BJ (cell line): ENCODE results near the genes MYO9A, SENP8, CELF6 and ADPGK.

- CAGE, long polyA plus RNA = no peak
- RRBS = no CpG with 5 or more reads among the region's 9 CpGs
These were observed 1.4 kb downstream of the MYO9A start for GRCh38 chr15:72116526-72117034.

- CAGE, long polyA plus RNA = no peak
- RRBS = under 1% methylated on average over 38 of the region's 71 CpGs
These were observed at the start of gene MYO9A for GRCh38 chr15:72117679-72118226. TSS of gene MYO9A (minus strand) at chr15:72118150.

DNA sequence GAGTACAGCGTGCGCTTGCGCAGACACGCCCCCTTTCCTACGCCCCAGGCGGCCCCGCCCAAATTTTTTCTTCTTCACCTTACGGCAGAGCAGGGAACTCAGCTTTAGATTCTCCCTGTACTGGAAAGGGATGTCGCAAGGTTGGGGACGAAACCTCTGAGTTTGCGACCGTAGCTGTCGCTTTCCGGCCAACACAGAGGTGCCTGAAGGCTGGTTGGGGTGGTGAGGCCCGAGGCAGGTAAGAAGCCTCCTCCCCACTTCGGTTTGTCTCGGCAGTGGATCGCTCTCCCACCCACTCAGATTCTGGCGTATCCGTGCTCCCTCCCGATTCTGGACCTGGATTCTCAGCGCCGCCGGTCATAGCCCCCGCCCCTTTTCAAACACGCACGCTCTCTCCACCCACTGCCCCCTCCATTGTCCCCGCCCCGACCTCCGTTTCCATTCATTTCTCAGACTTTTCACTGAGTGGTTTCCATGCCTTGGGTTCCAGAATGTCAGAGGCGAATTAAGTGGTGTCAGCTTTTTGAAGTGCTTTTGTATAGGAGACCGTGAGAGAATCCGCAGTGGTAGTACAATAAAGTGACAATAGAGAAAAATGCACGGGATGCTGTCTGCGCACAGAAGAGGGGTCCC is at the start of gene SENP8:
Gene SENP8, plus strand, starts transcription at position 177 of the 633 bp plus-strand sequence.
- CAGE, long polyA plus RNA = start-site peak on the plus strand centred at position 186 of the sequence, 27 bp wide, 153 and 167 reads in 2 replicates
- RRBS = no CpG with 5 or more reads among the region's 35 CpGs

- CAGE, long polyA plus RNA = no peak
- RRBS = 2% methylated on average over 40 of the region's 106 CpGs
These were observed at the start of gene CELF6 for GRCh38 chr15:72319576-72320836. TSS of gene CELF6 (minus strand) at chr15:72320157.

GRCh38 chr15:72334601-72335300 is 14.8 kb upstream of the CELF6 start:
- CAGE, long polyA plus RNA = no peak
- RRBS = no CpG with 5 or more reads among the region's 2 CpGs

DNA sequence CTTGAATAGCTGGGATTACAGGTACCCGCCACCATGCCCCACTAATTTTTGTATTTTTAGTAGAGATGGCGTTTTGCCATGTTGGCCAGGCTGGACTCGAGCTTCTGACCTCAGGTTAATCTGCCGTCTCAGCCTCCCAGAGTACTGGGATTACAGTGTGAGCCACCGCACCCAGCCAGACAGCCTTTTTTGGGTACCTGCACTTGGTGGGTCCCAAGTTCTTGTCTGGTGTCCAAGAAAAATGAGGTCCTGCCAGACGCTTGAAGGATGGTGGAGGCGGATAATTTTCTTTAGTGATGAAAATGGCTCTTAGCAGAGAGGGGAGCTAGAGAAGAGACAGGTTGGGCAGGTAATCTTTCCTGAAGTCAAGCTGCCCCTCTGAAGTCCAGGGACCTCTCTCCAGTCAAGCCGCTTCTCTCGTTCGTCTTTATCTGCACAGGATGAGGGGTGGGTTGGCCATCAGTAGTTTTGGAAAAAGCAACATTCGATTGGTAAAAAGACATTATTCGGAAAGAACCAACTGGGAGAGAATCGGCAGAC is 30.1 kb downstream of the ARIH1 start:
- CAGE, long polyA plus RNA = no peak
- RRBS = no CpG with 5 or more reads among the region's 13 CpGs

GRCh38 chr15:72526526-72526962 is 52.4 kb downstream of the ARIH1 start:
- CAGE, long polyA plus RNA = no peak
- RRBS = no CpG with 5 or more reads among the region's 4 CpGs

DNA sequence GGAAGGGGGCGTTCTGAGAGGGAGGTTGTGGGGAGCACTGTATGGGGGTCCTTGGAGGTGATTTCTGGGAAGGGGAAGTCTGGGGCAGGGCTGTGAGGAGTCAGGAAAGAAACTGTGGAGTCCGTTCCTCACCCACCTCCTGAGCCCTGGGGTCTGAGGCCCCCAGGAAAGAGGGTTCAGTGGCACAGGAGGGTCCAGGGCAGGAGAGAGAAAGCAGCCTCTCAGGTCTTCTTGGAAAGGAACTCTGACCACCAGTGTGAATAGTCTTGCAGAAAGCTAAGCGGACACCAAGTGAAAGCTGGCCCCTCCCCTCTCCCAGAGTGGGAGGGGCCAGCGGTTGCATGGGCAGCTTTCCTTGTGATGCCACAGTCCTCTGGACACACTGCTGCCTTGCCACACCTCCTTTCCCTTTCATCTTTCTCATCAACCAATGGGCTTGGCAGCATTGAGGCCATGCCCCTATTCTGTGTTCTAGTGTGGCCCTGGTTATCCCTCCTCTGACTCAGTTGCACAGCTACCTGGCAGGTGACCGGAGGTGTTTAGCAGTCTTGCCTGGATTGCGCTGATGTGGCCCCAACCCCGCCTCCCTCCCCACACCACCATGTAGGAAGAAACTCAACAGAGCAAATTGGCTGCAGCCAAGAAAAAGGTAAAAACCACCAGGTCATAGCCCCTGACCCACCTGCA is 49.7 kb upstream of the GOLGA6B start:
- CAGE, long polyA plus RNA = no peak
- RRBS = no CpG with 5 or more reads among the region's 7 CpGs

DNA sequence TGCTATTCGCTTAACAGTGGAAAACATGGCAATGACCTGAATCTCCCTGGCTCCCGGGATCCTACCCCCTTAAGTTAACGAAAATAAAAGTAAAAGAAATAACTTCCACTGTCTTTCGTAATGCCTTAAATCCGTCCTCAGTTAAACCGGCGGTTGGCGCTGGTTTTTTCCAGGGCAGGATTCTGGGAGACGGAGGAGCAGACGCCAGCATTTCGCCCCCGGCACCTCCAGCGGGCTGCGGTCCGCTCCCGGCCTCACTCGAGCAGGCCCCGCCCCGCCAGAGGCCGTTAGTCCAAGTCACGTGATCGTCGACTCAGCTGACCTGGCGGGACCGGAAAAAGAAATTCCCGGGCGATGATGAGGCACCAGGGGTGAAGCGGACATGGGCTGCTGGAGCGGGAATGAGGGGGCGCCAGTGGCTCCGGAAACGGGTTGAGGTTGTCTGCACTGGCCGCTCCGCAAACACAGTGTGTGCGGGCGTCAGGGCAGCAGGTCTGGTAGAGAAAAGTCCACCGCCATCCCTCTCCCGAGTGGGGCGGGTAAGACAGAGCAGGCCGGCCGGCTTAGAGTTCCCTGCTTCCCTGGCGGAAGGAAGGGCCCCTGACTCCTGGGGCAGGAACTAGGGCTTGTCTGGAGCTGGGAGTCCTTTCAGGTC is 17.7 kb upstream of the GOLGA6B start:
- CAGE, long polyA plus RNA = no peak
- RRBS = no CpG with 5 or more reads among the region's 42 CpGs

DNA sequence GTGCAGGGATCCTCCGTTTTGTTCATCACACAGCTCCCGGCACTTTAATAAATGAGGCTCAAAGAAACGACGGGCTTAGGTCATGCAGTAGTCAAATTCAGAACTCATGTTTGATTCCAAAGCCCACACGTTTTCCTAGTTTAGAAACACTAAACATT is 759 bp downstream of the HIGD2B start:
- CAGE, long polyA plus RNA = no peak
- RRBS = no CpG with 5 or more reads among the region's 5 CpGs

DNA sequence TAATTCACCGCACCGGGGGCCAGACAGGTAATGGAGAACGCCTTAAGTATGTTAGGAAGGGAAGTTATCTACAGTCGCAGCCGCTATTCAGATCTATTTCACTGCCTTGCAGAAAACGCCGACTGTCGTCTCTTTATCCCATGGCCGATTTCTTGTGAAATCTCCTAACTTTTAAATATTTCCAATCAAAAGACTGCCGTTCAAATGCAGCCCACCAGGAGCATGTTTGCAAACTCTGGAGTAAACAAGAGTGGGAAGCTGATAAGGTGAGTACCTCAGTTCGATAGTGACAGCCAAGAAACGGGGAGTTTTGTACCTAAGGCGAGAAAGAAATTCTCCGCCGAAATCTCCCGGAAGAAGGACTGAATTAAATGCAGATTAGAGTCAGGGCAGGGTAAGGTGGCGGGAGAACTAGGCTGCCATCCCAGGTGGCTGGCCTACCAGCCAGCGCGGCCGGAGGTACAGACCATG is 445 bp downstream of the HIGD2B start:
- CAGE, long polyA plus RNA = no peak
- RRBS = 5% methylated on average over 4 of the region's 20 CpGs

DNA sequence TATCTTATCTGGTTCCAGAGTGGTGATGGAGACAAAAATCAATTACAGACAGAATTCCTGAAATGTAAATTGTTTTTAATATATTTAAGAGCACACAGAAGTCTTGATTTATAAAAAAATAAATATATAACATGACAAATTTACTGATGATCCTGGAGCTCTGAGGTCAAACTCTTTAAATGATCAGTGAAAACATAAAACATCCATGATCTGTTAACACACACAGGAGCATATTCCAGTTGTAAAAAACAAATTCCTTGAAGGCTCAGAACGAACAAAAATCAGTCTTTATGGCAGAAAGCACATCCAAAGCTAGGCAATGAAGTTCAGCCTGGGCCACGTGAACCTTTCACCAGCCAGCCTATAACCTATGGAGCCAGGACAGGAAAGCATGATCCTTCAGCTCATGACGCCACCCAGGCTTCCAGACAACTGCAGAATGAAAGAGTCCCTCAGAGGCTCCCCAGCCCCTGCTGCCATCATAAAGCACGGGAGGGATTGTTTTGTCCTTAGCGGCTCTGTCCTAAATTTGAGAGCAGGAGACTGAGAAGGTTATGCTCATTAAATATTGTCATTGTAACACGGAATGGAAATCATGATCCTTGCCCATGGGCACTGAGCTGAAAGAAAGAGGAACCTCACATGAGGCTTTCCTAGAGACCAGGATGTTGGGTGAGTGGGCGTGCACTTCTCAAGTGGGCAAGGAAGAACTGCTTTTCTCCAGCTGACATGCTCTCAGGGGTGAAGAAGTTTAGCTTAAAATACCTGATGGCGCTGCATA is 32.1 kb downstream of the ADPGK start:
- CAGE, long polyA plus RNA = no peak
- RRBS = no CpG with 5 or more reads among the region's 8 CpGs

DNA sequence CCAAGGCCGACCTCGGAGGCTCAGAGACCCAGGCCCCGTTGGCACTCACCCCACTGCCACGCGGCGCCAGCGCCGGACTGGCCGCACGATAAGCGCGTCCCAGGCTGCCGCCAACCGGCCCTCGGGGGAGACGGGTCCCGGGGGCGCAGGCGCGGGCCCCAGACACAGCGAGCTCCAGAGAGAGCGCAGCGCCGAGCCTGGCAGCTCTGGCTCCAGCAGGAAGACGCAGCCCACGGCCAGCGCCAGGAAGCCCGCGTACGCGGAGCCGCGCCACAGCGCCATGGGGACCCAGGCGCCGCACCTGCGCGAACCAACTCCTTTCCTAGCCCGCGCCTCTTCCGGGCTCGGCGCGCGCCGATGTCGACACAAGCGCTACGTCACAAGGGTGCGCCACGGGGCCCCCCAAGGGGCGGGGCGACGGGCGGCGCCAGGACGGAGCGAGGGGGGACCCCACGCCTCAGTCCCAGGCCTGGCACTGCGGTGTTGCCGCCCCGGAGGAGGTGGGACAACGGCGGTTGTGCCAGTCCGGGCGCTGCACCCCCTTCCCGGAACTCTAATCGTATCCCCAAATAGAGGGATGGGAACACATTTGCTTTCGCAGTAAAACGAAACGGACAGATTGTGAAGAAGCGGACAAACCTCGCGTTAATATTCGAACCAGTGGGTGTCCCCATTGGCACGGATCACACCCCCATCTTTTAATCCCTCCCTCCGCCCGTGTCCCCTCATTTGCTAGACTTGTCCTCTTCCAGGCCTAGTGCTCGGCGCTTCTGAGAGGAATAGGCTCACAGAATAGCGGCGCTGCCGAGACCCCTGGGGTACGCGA is at the start of gene ADPGK:
Gene ADPGK, minus strand, starts transcription at position 349 of the 826 bp plus-strand sequence.
- CAGE, long polyA plus RNA = start-site peak on the minus strand centred at position 315 of the sequence, 21 bp wide, 118 and 97 reads in 2 replicates
- RRBS = 1% methylated on average over 7 of the region's 85 CpGs

DNA sequence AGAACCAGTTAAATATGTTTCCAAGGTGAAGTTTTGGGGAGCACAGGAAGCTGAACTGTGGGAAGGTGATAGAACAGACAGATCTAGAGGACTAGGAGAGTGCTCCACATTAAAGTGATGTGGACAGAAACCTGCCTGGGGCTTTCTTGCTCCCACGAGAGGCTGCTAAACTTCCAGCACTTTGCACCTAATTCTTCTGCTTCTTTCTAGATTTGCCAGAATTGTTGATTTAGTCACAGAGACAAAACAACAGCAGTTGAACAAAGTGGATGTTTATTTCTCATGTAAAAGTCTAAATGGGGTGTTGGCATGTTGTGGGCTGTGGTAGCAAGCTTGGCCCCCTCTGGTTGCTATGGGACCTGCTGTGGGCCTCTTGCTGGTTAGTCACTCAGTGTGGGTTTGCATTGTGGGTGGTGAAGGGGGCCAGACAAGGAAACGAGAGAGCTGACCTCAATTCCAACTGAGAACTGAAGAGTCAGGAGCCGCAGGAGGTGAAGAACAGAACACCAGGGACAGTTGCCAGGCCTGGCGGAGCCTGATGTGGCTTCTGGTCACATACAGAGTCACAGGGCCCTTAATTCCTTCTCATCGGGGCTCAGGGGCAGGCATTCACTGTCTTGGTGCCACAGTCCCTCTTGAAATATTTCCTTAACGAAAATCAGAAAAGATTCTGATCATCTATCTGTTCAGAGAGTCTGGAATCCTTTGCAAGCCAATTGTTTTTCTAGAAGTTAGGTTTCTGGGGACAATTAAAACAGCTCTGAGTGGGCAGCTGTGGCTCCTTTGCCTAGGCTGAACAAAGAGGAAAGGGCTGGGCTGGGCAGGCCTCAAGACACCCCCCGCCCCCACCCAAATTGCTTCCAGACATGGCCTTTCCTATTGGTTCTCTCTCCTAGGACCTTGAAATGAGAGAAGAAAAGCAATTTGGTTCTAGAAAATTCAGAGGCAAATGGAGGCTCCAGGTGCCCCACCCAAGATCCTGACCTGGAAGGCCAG is 1.9 kb upstream of the ADPGK start:
- CAGE, long polyA plus RNA = no peak
- RRBS = no CpG with 5 or more reads among the region's 7 CpGs

GRCh38 chr15:72971373-72971620 is 81.0 kb upstream of the NEO1 start:
- CAGE, long polyA plus RNA = no peak
- RRBS = no CpG with 5 or more reads among the region's 2 CpGs

DNA sequence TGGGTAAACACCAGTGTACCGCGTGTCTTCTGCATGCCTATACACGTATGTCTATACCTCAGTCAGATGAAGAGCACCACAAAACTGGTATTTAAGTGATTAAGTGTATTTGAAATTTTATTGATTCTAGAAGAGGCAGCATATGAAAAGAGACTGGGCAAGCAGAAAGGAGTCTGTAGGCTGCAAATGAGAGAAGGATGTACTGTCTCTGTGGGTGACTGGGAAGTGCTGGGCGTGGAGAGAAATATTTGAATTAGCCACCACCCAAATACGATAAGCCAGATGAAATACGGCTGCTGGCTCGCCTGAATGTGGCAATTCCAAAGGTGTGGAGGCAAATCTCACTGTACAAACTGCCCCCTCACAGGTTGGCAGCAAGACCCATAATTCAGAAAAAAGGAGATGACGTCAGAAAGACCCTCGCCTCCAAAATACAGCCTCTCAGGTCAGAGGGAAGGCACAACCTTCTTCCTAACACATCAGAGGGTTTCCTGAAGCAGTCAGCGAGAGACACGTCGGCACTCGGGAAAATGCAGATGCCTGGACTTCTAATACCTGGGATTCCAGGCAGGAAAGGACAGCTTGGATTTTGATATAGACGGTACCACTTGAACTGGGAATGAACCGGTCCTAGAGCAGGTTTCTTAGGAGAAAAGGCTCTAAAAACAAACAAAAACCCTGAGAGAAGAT is 53.3 kb upstream of the NEO1 start:
- CAGE, long polyA plus RNA = no peak
- RRBS = no CpG with 5 or more reads among the region's 15 CpGs

GRCh38 chr15:73053595-73054056 is 1.4 kb downstream of the NEO1 start:
- CAGE, long polyA plus RNA = no peak
- RRBS = no CpG with 5 or more reads among the region's 8 CpGs

DNA sequence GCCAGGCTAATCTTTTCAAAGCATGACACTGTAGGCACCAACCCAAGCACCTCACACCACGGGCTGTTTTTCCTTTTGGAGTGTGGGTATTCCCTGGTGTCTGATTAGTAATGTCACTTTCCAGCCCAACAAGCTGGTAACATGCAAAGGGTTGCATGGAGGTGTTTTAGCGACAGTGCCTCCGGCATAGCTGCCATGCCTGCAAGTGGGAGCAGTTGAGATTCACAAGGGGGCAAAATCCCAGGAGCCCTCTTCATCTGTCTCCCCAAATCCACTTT is 68.3 kb downstream of the NPTN start:
- CAGE, long polyA plus RNA = no peak
- RRBS = no CpG with 5 or more reads among the region's 3 CpGs

DNA sequence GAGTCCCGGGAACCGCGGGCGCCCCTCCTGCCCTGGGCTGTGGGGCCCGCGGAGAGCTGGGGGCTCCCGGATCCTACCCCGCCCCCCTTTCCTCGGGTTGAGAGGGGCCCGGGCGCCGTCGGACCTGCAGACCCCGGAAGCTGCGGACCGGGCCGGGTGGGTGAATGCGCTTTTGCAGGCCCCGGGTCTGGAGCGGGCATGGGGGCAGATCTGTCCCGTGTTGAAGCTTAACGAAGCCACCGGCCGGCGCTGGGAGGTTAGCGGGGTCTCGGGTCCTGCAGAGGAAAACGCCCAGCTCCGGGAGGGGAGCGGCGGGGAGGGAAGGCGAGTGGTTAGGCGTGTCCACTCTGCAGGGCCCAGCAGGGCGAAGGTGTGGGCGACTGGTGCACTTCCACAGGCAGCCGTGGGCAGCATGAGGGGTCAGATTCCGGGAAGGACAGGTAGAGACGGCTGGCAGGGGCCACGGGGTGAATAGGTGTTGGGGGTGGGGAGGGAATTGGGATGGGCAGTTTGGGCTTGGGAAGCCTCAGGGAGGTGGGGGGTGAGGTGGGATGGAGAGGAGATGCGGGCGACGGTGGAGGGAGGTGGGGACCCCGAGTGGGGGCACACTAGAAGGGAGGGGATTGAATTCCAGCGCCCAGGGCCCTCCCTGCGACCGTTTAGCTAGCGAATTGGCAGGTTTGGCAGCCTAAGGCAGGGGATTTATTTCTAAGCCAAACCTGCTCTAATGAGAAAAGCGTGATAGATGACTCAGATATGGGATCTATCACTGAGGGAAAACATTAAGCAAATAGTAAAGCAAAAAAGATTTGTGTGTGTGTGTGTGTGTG is 676 bp downstream of the CD276 start:
- CAGE, long polyA plus RNA = no peak
- RRBS = under 1% methylated on average over 18 of the region's 48 CpGs

GRCh38 chr15:73727605-73728027 is 25.5 kb downstream of the INSYN1 start:
- CAGE, long polyA plus RNA = no peak
- RRBS = no CpG with 5 or more reads among the region's 5 CpGs